Retinal pigment epithelial cell (primary cell): ENCODE measurements around the gene ARG2.

DNA sequence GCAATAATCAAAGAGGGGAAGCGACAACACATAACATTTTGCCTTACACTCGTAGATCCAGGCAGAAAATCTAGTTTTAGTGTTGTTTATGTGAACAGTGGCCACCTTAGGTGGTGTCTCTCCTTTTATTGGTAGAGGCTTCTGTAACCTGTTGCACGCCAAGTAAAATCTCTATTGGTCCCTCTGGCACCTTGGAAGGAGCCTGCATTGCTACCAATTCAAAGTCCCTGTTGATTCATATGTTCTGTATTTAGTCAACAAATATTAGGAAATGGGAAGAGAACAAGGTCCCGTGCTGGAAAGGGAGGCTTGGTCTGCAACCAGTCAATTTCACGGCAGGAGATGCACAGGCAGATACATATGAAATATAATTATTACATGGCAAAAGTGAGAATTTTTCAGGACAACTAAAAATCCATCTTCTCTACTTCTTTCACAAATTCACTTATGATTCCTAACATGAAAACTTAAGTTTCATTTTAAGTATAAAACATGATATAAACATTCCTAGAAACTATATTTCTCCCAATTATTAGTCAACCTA, 6.3 kb upstream of the GPHN start:
- RRBS = no CpG with 5 or more reads among the region's 5 CpGs

GRCh38 chr14:66841006-66841483, 333.1 kb downstream of the GPHN start:
- RRBS = no CpG with 5 or more reads among the region's 1 CpG

- RRBS = no CpG with 5 or more reads among the region's 14 CpGs
These were observed 27.2 kb downstream of the PALS1 start for GRCh38 chr14:67268300-67269045.

DNA sequence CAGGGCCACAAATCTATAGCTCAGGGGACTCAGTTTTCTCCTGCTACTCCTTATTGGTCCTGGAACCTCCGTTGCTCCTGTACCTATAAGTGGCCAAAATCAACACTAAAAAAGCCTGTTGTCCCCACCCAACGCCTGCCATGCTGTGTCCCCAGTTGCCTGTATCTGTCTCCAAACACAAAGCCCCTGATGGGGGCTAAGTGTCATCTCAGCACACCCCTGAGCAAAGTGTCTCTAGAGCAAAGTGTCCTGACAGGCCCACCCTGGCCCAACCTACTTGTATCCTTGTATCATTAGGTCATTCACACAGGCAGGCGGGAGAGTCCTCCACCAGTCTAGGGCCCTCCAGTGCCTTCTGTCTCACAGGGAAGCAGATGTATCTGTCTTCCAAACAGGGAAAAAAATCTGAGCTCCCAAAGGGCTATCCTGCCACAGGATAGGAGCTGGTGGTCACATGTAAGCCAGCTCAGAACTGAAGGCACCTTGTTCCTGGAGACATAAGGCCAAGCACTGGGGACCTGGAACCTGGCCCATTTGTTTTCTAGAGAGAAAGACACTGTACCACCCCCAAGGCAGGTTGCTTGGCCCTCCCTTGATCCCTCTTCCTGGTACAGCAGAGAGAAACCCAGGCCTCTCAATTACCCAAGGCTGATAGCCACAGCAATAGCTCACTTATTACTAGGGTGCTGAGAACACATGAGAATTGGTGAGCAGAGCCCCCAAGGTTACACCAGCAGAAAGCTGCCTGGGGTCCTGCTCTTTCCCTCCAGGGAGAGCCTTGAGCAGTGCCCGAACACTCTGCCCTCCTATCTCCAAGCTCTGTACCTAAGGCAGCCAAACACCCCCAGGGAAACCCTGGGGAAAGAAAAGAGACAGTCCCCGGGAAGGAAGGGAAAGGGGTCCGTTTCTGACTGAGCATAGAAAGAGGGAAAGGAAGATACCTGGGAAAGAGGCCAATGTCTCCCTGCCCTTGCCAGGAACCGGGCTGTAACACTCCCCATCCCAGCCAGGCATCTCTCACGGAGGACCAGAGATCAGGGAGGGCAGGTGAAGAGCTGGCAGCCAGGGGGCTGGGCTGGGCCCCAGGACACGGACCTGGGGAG, 19.3 kb upstream of the PLEKHH1 start:
- RRBS = 37% methylated on average over 3 of the region's 9 CpGs

DNA sequence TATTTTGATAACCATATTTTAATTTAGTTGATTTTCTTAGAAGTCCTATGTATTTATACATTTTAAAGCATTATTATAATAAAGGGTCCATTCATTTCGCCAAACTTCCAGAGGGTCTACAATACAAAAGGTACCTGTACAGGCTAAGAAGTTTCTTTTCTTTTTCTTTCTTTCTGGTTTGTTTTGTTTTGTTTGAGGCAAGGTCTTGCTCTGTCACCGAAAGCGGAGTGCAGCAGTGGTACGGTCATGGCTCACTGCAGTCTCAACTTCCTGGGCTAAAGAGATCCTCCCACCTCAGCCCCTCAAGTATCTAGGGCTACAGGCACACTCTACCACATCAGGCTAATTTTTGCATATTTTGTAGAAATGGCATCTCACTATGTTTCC, 2.8 kb upstream of the PIGH start:
- RRBS = no CpG with 5 or more reads among the region's 4 CpGs

- RRBS = 1% methylated on average over 8 of the region's 55 CpGs
These were observed at the start of gene ARG2 for GRCh38 chr14:67619832-67620786. Gene ARG2 (plus strand): TSS chr14:67619920.

DNA sequence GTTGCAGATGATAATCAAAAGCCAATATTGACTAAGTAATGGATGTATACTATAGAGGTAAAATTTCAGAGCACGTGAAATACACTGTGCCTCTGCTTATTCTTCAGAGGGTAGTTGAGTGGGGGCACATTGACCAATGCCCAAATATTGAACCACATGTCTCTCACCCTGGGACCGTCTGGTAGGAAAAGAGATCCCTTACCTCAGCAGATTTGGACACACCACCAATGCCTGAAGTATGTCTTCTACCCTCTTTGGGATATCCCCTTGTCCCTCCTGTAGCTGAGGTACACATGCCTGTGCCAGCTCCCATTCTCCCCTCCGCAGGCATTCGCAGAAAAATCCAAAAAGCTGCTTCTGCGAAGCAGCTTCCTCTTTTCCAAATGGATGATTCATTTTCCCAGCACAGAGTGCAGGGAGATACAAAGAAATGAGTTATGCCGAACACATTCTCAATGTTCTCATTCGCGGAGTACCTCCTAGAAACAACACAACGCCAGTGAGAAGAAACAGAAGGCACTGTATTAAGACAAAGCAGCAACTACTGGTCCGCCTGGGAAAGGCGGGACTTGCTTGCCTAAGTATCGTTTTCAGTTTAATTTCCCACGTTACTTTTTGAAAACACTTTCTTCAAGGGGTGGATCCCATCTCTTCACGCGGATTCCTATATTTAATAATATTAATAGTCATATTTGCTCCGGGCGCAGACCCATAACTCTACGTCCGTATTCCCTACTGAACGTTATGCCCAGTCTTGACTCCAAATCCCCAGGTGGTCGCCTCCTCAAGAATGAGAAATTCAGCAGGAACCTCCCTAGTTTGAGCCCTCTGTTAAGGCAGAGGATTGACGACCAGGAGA, 593 bp downstream of the ZFYVE26 start:
- RRBS = no CpG with 5 or more reads among the region's 22 CpGs

GRCh38 chr14:68103646-68104320, 284.2 kb downstream of the RAD51B start:
- RRBS = no CpG with 5 or more reads among the region's 4 CpGs

GRCh38 chr14:68144116-68144808, 324.7 kb downstream of the RAD51B start:
- RRBS = no CpG with 5 or more reads among the region's 3 CpGs

DNA sequence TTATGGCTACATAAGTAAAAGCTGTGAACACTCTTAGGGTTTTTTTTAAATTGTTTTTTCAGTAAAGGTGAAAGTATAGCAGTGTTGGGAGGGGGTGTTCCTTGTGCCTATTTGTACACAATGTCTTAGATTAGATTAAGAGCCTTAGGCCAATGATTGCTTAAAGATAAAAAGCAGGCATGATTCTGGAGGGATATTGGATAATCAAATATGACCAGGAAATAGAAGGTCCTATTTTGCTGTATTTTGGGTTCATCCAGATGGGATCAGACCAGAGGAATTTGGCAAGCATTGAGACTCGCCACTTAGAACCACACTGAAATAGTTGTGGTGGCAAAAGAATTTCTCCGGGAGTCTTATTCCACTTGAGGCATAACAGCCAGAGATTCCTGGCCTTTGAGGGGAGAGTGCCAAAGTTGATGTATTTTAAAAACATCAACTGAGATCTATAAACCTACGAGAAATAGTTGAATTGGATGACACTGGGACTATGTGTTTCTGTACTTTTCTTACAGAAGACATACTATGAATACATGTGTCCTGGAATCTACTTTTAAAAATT, 327.2 kb downstream of the RAD51B start:
- RRBS = no CpG with 5 or more reads among the region's 3 CpGs

GRCh38 chr14:68172448-68172974, 352.9 kb downstream of the RAD51B start:
- RRBS = no CpG with 5 or more reads among the region's 2 CpGs

- RRBS = no CpG with 5 or more reads among the region's 7 CpGs
These were observed 420.5 kb downstream of the RAD51B start for GRCh38 chr14:68239927-68240592.

DNA sequence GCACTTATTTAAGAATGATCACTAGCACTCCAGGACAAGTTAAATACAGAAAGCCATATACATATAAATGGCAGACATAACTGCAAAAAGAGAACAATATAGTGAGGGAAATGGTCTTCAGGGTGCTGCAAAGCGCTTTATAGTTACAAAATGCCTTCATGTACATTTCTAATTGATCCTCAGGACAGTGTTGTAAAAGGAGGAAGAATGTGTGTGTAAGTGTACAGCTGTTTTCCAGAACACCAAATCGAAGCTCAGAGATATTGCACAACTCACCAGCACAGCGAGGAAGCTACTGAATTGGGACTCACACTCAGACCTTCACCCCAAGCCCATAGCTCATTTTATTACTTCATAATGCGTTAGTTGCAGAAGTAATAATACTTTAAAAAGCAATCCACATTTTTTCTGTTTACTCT, 428.2 kb downstream of the RAD51B start:
- RRBS = no CpG with 5 or more reads among the region's 4 CpGs

DNA sequence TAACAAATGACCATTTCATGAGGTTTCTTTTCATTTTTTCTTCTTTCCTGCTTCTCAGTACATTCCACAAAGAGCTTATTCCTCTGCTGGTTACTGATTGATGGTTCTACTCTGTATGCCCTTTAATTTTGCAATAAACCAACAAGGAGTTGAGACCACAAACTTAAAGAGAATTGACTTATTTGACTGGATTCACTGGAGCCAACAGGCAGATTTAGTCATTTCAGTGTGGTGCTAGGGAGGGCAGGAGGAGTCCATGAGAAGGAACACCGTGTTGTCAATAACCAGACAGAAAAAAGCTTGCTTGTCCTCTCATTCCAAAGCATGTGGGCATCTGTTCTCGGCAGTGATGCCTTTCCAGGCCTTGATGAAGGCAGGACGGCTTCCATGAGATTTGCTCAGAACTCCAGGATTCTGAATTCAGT, 459.4 kb downstream of the RAD51B start:
- RRBS = no CpG with 5 or more reads among the region's 3 CpGs

DNA sequence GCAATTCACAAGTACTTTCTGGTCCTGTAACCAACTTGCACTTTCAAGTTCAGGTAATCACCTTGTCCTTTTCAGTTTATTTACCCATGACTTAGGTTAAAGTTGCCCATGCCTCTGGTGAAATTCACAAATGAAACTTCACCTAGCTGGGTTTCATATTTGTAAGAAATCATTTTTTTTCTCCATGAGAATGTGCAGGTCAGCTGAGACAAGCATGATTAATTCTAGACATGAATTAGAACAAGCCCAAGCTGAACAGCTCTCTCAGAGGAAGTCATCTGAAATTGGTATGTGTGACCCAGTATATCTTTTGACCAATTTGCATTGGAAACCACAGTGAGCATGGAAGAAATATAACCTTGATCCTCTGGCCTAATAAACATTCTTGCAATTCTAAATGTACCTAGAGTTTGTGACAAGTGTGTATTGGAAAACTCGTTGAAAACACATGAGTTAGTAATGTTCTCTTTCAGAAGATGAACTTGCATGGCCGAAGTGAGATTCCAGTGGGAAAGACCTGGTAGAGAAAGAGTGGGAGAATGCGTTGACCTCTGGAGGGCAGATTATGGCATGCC, 486.5 kb downstream of the ZFP36L1 start:
- RRBS = no CpG with 5 or more reads among the region's 3 CpGs

DNA sequence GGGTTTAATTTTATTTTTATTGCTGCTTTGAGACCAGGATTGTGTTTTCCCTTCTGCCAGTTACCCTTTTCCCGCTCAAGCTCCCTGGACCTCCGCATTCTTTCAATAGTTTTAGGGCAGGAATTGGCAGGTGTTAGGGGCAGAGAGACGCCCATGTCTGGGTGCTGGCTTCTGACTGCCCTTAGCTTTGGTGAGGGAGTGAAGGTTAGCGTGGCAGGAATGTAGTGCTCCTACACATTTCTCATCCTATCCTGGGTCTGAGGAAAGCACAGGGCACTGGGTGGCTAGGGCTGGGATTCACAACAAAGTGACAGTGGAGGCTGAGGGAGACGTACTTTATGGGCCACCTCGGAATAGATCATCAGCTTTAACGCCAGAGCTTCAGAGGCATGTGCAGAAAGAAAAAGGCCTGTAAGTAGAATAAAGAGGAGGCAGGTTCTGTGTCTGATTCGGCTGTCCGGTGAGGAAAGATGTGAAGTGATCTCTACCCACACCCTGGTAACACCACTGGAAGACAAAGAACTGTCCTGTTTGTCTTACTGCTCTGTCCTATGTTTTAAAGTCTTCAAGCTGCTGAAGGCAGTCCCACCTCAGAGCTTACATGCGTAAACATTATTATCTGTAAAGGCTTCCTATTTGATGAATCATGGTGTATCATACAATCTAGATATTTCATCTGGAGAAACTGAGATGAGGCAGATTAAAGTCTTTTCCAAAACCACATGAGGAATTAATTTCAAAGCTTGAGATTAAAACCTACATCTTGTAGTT, 427.9 kb downstream of the ZFP36L1 start:
- RRBS = no CpG with 5 or more reads among the region's 10 CpGs

- RRBS = no CpG with 5 or more reads among the region's 1 CpG
These were observed 271.5 kb downstream of the ZFP36L1 start for GRCh38 chr14:68521313-68521804.

GRCh38 chr14:68584072-68584426, 208.8 kb downstream of the ZFP36L1 start:
- RRBS = no CpG with 5 or more reads among the region's 5 CpGs

DNA sequence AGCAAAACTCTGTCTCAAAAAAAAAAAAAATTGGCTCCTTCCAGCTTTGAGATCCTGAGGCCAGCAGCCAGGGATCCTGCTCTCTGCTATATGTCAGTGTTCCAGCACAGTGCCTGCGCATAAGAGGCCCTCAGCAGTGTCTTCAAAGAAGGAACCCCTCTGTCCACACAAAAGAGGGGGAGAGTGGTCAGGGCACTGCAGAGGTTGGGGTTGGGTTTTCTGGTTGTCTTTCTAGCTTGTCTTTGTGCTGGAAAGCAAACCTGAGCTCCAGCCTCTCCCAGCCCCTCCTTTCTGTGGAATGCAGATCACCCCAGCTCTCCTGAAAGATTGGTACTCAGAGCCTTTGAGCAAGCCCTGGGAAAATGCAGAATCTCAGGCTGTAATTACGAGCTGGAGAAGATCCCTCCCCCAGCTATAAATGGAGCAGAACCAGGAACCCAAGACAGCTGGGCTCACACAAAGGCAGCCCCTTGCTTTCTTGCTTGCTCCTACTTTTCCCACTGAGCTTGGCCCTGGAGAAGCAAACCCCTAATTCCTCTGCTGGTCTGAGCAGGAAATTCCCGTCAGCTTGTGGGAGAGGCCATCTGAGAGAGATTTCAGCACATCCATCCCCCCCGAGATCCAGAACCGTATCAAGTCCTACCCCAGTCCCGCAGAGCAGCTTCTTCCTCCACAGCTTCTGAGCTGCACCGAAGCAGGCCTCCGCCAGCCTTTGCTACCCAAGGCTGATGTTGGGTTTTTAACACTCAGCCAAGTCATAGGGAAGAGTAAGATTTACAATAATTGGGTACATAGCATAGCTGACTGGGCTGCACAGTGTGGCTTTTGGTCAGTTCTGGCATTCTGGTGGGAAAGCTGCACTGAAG, 205.6 kb downstream of the ZFP36L1 start:
- RRBS = no CpG with 5 or more reads among the region's 8 CpGs

GRCh38 chr14:68607117-68607438, 185.8 kb downstream of the ZFP36L1 start:
- RRBS = no CpG with 5 or more reads among the region's 5 CpGs